Karpas-422 (cell line): ENCODE measurements around a stretch of chr9.

- PRO-cap, result no peak
- RAMPAGE, long total RNA, result no peak
Measured at GRCh38 chr9:127816279-127816738, 13.6 kb downstream of the FPGS start.

GRCh38 chr9:127819795-127820509 lies 17.3 kb downstream of the FPGS start:
- PRO-cap, result no peak
- RAMPAGE, long total RNA, result no peak

DNA sequence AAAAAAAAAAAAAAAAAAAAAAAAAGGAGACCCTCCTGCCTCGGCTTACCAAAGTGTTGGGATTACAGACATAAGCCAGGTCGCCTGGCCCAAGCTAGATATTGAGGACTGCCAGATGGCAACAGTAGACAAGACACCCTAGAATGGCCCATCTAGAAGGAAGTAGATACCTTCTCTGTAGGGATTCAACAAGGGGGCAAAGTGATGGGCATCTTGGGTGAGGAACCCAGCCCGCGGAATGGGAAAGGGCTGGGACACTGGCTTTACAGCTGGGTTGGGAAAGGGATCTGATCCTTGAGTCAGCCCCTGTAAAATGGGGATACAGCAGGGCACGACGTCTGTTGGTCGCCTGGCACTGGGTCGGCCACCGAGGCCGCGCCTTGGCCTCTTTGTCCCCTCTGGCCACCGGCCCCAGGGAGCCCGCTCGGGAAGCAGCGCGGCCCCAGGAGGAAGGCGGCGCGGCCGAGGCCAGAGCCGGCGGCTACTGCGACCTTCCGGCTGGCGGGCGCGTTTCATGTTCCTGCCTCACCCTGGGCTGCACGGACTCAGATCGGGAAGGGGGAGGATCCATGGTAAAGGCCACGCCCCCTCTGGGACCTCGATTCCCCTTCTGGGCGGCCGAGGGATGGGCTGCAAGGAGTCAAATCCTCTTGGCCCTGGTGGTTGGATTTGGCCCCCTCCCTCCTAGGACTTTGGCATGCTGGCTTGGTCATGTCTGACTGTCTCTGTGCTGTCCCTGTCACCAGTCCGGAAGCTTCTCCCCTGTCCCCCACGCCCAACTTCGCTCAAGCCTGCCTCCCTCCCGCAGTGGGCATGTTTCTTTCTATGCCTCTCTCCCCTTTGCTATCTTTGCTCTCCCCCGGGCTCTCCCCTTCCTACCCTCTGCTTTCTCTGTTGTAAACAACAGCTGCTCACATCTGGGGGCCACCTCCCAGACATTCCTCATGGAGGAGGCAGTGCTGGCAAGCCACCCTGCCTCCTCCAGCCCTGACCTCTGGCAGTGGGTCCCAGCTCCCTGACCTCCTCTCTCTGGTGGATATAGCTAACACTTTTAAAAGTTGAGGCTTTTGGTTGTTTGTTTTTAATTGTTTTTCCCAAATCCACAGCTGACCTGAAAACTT lies 25.7 kb downstream of the FPGS start:
- PRO-cap, result no peak
- RAMPAGE, long total RNA, result no peak

GRCh38 chr9:127873246-127873820 lies 4.1 kb downstream of the AK1 start:
- PRO-cap, result no peak
- RAMPAGE, long total RNA, result no peak

- PRO-cap, result no peak
- RAMPAGE, long total RNA, result no peak
Measured at GRCh38 chr9:127948095-127948993, 10.7 kb upstream of the DPM2 start.

DNA sequence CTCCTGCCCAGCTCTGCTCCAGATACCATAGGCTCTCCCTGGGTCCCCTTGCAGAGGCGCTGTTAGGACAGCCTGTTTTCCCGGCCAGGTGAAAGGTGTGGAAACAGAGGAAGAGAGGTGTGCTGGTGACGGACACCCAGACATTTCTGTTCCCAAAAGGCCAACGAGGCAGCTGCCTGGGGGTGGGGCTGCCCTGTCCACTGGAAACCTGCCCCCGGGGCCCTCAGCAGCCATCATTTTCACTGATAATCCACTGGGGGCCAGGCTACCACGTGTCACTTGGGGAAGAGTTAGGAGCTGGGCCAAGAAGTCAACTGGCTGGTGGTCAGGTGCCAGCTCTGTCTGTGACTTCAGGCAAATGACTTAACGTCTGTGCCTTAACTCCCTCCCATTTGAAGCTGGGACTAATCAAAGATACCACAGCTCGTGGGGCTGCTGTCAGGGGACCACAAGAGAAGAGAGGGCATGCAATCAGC lies 12.1 kb upstream of the DPM2 start:
- PRO-cap, result no peak
- RAMPAGE, long total RNA, result no peak

- PRO-cap, result no peak
- RAMPAGE, long total RNA, result no peak
Measured at GRCh38 chr9:127962970-127963270, 17.9 kb downstream of the EEIG1 start.

GRCh38 chr9:127968570-127969275 lies 12.1 kb downstream of the EEIG1 start:
- PRO-cap, result no peak
- RAMPAGE, long total RNA, result no peak

DNA sequence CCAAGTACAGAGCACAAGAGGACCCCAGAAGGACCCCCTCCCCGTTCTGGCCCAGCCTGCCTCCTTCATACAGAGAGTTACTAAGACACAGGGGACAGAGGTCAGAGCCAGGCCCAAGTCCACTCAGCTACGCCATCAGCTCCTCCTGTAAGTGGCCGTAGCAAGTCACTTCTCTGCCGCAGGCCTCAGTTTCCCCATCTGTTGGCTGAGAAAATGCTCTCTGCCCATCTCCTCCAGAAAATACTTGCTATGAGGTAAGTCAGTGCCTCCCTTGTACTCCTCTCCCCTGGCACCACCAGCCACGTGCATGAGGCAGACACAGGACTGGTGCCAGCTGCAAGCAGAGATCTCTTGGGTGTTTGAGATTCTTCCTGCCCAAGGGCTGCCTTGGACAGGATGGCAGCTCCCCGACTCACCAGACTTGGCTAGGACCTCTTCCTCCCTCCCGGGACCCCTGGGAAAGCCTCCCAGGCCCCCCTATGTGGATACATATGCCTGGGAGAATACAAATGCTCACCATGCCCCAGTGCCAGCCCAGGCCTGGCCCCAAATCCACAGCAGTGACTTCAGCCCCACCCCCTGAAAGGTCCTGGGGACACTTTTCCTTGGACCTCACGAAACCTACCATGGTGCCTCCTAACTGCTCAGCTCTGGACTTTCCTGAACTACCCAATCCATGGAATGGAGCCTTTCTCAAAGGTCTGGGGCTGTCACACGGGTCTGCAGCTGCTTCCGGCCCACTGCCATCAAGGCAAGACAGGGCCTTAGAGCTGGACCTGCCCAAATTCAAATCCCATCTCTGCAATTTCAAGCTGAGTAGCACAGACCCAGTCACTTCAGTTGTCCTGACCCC lies 5.1 kb downstream of the EEIG1 start:
- PRO-cap, result no peak
- RAMPAGE, long total RNA, result no peak

- PRO-cap, result no peak
- RAMPAGE, long total RNA, result no peak
Measured at GRCh38 chr9:127976982-127977449, 3.8 kb downstream of the EEIG1 start.

GRCh38 chr9:127989012-127989421 lies 8.2 kb upstream of the EEIG1 start:
- PRO-cap, result no peak
- RAMPAGE, long total RNA, result no peak

DNA sequence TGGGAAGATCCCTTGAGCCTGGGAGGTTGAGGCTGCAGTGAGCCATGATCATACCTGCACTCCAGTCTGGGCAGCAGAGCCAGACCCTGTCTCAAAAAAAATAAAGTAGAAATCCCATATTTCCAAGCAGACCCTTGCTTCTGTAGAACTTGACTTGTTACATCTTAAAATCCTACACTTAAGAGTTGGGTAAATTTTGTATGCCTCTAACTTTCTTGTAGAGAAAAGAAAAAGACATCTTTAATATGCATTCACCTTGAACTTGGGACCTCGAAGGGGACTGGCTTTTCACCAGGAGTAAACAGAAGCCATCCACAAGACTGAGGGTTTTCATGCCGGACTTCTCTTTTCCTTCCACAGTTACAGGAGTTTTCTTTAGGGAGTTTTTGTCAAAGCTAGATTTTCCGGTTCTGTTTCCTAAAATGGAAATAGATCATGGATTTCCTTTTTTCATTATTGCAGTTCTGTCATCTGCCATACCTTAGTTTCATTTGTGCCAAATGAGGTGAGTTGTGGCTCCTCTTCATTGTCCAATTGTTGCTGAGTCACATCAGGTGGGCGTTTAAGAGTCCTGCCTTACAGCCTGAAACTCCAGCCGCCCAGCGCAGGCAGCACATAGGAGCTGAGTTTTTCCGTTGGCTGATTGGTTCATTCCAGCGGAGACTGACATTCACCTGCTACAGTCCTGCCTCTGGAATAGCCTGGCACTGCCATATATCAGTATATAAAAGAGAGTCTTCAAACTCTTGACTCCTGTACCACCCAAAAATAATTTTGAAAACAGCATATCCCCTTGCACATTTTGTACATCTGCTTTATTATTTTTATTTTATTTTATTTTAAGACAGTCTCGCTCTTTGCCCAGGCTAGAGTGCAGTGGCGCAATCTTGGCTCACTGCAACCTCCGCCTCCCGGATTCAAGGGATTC lies 14.1 kb downstream of the SLC25A25 start:
- PRO-cap, result no peak
- RAMPAGE, long total RNA, result no peak

DNA sequence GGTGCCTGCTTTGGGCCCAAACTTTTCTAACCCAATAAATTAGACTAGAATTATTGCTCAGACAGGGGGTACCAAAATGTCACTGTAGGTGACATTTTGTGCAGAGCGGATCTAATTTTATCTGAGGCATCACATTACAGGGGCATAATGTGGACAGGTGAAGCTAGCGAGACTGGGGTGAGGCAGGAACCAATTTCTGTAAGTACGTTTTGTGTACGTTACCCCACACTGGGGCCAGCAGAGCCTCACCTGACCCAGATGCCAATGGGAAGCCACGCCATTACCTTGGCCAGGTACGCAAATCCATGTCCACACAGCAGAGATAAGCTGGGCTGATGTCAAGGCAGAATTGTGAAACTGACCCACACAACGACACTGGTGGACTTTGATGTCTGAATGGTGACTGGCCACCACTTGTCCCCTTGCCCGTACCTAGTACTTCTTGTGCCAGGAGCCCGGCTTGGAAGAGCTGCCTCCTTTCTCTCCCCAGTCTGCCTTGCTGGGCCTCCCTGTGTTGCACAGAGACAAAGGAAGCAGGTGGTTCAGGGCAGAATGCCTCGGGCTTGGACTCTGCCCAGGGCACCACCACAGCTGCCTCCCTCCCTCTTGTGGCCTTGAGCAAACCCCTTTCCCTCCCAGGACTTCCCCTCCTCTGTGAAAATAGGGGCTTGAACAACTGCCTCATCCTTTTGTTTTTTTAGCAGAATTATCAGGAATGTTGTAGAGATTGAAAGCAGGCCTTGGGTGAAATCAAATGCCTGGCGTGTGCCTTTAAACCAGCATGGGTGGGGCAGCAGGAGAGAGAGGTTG lies 23.4 kb downstream of the PTGES2 start:
- PRO-cap, result no peak
- RAMPAGE, long total RNA, result no peak

DNA sequence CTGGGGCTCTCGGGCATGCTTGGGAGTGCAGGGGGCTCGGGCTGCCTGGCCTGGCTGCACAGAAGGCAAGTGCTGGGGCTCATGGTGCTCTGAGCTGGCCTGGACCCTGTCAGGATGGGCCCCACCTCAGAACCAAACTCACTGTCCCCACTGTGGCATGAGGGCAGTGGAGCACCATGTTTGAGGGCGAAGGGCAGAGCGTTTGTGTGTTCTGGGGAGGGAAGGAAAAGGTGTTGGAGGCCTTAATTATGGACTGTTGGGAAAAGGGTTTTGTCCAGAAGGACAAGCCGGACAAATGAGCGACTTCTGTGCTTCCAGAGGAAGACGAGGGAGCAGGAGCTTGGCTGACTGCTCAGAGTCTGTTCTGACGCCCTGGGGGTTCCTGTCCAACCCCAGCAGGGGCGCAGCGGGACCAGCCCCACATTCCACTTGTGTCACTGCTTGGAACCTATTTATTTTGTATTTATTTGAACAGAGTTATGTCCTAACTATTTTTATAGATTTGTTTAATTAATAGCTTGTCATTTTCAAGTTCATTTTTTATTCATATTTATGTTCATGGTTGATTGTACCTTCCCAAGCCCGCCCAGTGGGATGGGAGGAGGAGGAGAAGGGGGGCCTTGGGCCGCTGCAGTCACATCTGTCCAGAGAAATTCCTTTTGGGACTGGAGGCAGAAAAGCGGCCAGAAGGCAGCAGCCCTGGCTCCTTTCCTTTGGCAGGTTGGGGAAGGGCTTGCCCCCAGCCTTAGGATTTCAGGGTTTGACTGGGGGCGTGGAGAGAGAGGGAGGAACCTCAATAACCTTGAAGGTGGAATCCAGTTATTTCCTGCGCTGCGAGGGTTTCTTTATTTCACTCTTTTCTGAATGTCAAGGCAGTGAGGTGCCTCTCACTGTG lies 19.2 kb downstream of the PTGES2 start:
- PRO-cap, result no peak
- RAMPAGE, long total RNA, result no peak

DNA sequence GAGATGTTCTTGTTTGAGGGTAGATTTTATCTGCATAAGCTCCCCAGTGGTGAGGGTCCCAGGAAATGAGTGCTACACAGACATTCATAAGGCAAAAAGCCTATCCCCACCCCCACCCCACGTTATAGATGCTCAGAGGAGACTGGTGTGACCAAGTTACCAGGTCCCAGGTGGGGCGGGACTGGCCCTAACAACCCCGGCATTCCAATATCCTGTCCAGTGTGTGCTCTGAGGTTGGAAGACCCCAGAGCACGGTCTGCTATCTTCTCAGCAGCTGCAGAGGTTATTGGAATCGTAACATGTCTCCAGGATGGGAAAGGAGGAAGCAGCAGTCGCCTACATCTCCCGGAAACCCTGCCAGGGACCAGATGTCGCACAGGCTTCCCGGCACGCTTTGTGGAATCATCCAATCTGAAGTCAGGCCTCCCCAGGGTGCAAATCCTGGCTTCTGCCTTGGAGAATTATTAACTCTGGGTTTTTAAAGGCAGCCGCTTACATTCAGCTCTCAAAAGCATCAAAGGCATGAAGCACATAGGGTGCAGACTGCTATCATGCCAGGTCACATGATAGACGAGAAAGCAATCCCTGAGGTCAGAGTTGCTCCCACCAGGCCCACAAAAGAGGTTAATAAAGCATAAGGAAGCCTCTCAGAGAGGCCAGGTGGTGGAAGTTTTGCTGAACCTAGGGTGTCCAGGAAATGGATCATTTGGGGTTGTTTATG lies 4.5 kb upstream of the PTGES2 start:
- PRO-cap, result no peak
- RAMPAGE, long total RNA, result no peak

DNA sequence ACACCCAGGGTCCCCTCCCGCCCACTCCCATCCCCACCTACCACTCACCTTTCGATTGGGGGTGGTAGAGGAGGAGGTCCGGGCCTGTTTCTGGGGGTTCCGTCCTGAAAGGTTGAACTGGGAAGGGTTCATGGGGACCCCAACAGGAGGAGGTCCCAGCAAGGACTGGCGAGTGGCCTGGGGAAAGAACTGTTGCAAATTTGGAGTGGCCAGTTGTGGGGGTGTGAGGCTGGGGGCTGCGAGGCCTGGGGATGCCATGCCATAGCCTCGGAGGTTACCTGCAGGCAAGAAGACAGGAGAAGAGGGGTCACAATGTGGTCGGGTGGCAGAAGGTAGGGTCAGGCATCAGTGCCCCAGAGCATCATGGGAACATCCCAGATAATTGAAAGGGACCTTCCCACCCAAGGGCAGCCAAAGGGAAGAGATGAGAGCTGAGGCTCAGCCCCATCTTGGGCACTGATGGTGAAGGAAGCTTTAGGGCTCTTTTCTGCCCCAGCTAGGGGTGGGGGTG lies 5.8 kb downstream of the CIZ1 start:
- PRO-cap, result no peak
- RAMPAGE, long total RNA, result no peak

DNA sequence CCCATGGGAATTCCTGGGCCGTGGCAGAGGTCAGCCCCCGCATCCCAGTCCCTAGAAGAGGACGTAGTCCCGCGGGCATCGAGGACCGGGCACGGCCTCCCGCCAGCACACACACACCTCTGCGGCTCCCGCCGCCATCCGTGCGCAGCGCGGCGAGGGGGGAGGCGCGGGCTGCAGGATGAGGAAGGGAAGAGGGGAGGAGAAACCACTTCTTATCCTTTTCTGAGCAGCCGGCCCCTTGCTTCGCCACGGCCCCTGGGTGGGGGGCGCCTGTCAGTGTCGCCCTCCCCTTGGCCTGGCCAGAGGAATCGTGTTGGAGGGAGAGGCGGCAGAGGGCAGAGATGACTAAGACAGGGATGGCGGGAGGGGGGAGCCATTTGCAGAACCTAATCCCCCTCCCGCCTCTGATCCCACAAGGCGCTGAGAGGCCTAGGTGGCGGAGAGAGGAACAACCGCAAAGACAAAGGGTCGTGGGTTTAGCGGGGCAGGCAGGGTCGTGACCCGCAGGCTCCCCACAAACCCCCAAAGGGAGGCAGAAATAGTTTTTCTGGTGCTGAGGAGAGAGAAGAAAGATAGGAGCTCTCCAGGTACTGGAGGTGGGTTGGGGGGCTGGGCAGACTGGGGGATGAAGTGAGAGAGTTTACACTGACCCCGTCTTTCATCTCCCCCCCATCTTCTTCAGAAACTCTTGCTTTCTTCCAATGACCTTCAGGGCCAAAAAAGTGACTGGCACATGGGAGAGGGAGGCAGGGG lies 1.1 kb downstream of the DNM1 start:
- PRO-cap, result no peak
- RAMPAGE, long total RNA, result no peak

DNA sequence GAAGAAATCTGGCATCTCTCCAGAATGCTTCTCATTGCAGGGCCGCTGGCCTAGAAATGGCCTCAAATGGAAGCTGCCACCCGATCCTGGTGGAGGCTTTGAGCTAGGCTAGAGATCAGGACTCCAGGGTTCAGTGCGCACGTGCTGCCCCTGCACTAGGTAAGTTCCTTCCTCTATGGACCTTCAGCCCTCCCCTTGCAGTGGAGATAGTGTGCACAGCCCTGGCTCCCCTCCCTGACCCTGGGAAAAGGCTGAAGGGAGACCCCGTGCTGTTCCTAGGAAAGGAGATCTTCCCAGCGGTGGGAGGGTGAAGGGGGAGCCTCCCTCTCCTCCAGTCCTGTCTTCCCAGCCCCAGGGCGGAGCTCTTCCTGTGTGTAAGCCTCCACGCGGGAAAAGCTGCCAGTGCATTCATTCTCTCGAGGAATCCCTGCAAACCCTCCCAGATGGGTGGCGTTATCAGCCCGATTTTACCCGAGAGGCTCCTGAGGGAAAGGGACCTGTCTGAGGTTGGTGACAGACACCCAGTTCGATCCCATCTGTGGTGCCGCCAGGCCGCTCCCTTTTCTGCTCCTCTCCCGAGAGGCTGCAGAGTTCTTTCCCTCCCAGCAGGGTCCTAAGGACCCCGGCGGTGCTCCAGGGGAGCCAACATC lies 1.4 kb upstream of the CERCAM start:
- PRO-cap, result no peak
- RAMPAGE, long total RNA, result no peak

DNA sequence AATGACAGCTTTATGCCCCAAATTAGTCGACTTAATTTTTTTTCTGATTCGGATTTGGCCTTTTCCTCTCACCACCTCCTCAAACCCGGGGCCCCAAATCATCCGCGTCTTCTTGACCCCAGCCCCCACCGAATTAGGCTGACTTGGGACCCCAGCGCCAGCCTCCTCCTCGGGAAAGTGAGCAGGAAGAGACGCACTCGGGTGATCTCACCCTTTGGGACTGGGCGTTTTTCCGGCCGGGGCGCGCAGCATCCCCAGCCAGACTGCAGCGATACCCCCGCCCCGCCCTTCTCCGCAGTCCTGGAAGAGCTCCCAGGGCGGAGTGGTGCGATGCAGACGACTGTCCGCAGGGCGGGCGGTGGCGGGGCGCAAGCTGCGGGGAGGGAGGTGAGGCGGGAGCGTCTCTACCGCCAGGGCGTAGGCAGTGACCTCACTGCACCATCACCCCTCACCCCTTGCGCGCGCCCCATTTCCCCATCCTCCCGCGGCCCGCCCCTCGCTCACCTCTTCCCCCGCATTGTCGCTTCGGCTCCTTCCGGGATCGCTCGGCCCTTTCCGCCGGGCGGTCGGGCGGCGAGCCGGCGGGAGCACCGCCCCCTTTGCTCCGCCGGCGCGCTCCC lies 413 bp upstream of the SPTAN1 start:
- PRO-cap, result bidirectional peak, plus-strand start outside the sequence, minus-strand start at position 472 of the sequence
- RAMPAGE, long total RNA, result no peak

GRCh38 chr9:128575085-128575726 lies 22.8 kb downstream of the SPTAN1 start:
- PRO-cap, result no peak
- RAMPAGE, long total RNA, result no peak